ENCODE measurements around the gene CAPG.

GRCh38 chr2:79001231-79001642 is 24.3 kb upstream of the REG3G start:
- PRO-cap = no peak
- RAMPAGE, long total RNA, 2 experiments = no peak in any of the 2 experiments

DNA sequence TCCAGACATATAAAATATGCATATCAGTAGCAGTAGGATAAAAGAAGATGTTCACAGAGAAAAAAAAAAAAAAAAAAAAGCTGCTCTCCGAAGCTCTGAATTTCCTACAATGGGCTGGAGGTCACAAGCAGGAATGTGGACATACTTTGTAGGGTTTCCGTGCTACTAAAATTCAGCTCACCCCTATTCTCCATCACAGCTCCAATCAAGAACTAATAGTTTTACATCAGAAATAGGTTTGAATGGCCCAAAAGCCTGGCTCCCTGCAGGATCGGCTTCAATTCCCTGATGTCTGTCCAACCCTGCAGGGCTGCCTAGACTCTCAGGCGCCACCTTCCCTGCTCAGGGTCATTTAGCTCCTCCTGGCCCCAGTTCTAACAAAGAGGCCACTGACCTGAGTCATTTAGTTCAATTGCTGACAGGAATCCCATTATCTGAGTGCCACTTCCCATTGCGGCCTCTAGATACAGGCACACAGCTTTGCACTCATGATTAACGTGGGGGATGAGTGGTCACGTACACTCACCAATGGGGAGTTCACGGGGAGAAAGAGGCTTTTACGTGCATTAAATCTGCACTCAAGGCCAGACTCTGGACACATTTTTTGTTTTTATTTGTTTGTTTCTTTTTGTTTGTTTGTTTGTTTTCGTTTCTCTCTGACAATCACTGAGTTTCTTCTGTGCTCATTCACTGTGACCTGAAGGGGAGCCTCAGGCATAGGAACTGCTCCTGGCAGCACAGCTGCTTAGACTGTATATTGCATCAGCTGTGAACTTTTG is 119.1 kb upstream of the CTNNA2 start:
- PRO-cap = no peak
- RAMPAGE, long total RNA, 2 experiments = no peak in any of the 2 experiments

DNA sequence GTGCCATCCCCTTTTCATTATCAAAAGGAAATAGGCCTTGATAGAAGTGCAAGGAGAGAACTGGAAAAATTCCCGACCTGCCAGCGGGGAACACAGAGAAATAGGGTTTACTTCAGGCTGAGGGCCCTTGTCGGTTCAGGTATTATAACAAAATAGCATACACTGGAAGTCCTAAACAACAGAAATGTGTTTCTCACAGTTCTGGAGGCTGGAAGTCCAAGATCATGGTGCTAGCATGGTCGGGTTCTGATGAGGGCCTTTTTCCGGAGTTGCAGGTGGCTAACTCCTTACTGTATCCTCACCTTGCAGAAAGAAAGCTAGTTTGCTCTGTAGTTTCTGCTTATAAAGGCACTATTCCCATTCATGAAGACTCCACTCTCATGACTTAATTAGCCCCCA is 215.7 kb upstream of the LRRTM1 start:
- PRO-cap = no peak
- RAMPAGE, long total RNA, 2 experiments = no peak in any of the 2 experiments

DNA sequence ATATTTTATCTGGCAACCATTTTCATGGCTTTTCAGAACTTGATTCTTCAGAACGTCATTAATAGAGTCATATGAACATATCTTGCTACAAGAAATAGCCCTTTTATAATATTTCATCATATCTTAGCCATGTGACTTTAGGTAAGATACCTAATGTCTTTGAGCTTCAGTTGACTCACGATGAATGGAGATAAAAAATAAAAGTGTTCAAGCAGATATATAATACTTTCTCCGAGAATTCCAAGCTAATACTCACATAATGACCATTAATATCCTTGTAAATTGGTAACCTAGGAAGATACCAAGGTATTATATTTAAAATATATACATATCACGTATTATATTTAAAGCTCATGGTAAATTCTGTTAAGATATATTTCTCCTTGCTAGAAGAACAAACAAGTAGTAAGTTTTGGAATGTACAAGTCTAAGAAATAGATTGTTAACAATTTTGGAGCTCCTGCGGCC is 908.2 kb upstream of the LRRTM1 start:
- PRO-cap = no peak
- RAMPAGE, long total RNA, 2 experiments = no peak in any of the 2 experiments

DNA sequence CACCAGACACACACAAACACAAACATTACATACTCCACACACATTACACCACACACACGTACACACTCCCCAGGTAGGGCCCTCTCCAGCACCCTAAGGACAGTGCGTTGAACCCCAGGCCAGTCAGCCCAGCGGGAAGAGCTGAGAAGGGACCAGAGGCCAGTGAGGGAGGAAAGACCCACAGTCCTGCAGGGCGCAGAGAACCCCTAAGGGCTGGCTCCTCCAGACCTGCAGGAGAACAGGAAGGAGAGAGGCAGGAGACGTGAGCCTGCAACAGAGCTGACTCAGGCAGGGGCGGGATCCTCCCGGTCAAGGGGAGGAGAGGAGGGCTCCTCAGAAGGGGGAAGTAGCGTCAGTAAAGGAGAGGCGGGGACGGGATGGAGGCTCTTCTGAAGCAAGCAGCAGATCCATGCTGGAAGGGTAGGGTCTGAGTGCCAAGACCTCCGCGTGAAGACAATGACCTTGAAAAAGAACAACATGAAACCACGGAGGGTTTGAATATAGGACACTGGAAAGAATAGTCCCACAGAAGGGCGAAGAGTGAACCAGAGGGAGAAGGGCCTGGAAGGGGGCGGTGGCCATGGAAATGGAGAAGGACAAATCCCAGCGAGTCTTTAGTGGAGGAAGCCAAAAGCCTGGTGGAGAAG is 50.8 kb downstream of the TRABD2A start:
- PRO-cap = bidirectional peak, plus-strand start at position 363 of the sequence, minus-strand start at position 233 of the sequence
- RAMPAGE, long total RNA, 2 experiments = no peak in any of the 2 experiments

DNA sequence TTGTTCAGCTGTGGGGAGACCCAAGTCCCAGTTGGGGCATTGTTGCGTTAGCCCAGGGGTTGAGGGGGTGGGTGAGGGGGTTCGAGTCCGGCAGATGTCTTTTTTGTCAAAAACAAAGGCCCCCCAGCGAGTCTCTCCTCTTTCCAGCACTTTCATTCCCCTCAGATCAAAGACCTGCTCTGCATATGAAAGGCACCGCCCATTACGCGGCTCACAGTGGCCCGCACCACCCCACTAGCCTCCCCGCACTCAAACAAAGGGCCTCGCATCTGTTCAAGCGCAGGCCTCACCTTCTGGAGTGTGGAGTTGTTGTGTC is 25.2 kb downstream of the TRABD2A start:
- PRO-cap = no peak
- RAMPAGE, long total RNA, 2 experiments = no peak in any of the 2 experiments

DNA sequence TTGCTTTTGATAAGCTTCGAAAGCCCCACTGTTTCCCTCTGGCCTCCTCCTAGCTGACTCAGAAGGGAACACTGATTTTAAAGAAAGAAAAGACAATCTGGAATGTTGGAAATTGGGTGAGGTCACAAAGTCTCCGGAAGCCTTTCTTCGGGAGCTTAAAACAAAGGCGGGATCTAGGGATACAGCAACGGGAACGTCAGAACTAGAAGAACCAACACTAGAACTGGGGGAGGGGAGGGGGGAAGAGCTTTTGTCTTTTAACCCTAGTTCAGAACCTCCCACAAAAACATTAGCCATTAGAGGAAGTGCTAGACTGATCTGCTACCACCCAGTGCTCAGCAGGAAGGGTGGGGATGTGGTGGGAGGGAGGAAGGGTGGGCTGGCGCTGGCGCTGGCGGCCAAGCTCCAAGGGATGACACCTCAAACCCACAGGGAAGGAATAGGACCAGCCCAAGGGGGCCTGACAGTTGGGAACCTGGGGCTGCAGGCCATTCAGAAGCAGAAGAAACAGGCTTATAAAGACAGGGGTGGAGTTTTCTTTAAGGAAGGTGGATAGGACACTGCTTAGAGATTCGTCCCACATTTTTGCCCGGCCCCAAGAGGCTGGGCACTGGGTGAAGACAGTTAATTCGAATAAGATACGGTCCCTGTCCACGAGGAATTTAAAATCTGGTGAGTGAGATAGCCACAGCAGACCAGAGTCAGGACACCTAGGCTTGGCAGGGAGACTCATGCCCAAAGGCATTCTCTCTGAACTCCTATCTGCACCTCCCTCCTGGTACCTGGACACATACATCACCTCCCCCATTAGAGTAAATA is 1.7 kb downstream of the TMSB10 start:
- PRO-cap = bidirectional peak, plus-strand start at position 289 of the sequence, minus-strand start at position 60 of the sequence
- RAMPAGE, long total RNA, 2 experiments = start-site peak on the minus strand in 1 of 2 experiments, centred at position 61 of the sequence, 18 reads per replicate

GRCh38 chr2:84919821-84920750 is 14.6 kb downstream of the TMSB10 start:
- PRO-cap = bidirectional peak, plus-strand start at chr2:84920161, minus-strand start at chr2:84919987; bidirectional peak, plus-strand start at chr2:84920368, minus-strand start at chr2:84920295
- RAMPAGE, long total RNA, 2 experiments = no peak in any of the 2 experiments

GRCh38 chr2:84972460-84972785 is 1.5 kb downstream of the KCMF1 start:
- PRO-cap = no peak
- RAMPAGE, long total RNA, 2 experiments = no peak in any of the 2 experiments

DNA sequence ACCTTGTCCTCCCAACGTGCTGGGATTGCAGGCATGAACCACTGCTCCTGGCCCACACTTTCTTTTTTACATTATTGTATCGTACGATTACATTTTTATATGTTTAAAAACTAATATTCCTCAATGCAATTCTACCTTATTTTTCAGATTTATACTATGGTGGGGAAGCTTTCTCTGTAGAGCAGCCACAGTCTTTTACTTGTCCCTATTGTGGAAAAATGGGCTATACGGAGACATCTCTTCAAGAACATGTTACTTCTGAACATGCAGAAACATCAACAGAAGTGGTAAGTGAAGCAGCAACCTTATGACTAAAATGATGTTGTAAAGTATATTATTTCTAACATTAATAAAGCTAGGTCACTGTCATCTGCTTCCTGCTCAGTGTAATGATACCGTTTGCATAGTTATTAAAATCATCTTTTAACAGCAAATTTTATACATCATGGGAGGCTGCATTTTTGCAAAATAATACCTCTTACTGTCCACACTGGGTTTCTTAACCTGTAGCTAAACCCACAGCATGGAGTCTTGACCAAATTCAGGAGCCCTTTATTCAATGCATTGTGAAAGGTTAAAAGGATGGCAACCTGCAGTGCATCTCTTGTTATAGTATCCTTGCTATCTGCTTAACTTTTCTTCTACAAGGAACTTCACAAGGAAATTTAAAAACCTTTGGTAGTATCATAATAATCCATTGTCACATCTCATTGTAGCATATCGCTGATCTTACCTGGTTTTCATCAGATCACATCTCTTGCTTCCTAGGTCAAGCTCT is 64.1 kb downstream of the KCMF1 start:
- PRO-cap = no peak
- RAMPAGE, long total RNA, 2 experiments = no peak in any of the 2 experiments

GRCh38 chr2:85049287-85049895 is 78.4 kb downstream of the KCMF1 start:
- PRO-cap = no peak
- RAMPAGE, long total RNA, 2 experiments = no peak in any of the 2 experiments

DNA sequence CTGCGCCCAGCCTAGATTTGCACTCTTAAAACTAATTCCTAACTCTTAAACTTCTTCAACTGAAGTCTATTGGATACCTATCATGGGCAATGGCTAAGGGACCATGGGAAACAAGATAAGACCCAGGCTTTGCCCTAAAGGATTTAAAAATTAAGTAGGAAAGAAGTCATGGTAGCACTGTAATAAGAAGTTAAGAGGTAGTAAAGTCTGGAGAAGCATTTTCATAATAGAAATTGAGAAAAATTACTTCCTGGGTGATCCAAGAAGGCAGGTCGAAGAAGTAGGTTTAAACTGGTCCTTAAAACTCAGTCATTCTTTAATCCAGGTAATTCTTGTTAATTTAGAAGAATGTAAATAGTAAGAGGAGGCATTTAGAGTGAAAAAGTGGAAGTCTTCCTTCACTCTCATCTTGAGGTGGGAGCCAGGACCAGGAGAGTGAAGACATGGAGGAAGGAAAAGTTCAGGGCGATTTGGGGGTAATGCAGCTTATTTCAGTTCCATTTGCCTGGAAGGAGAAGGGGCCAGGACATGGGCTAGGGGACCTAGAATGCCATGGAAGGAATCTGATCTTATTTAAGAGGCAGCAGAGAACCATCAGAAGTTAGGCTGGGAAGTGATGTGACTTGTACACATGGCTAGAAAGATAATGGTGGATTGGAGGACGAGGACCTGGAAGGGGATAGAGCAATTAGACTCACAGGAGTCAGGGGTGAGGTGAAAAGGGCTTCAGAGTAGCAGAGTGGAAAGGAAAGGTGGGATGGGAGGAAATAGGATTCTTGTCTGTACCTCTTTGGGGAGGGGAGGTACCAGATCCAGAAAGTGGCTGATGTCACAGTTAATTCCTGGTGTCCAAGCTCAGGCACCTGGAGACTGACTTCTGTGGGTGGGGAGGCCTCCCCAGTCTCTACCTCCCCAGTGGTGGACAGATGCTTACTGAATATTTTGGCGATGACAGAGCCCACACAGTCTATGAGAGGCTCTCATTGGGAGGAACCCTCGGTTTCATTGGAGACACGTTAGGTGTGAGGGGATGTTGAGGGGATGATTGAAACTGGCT is 6.4 kb downstream of the TCF7L1 start:
- PRO-cap = no peak
- RAMPAGE, long total RNA, 2 experiments = no peak in any of the 2 experiments

GRCh38 chr2:85231825-85232430 is 95.9 kb downstream of the TGOLN2 start:
- PRO-cap = no peak
- RAMPAGE, long total RNA, 2 experiments = no peak in any of the 2 experiments

DNA sequence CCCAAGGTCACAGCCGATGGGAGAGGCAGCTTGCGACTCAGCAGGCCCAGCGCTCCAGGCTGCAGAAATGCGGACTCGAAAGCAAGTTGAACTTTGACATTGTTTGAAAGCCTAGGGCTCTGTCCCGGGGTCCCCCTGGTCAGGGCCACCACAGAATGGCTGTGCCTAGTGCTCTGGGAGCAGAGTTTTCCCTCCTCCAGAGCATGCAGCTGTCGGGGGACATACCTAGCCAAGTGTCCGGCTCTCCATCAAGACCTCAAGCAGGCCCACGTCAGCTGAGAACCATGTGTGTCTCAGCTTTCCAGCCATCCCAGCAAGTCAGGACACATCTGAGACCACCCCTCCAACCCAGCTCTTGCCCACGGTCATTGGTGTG is 53.6 kb downstream of the TGOLN2 start:
- PRO-cap = unidirectional peak, minus-strand start at position 133 of the sequence
- RAMPAGE, long total RNA, 2 experiments = no peak in any of the 2 experiments

- PRO-cap = no peak
- RAMPAGE, long total RNA, 2 experiments = no peak in any of the 2 experiments
Observed at GRCh38 chr2:85306110-85306743, 21.6 kb downstream of the TGOLN2 start.

DNA sequence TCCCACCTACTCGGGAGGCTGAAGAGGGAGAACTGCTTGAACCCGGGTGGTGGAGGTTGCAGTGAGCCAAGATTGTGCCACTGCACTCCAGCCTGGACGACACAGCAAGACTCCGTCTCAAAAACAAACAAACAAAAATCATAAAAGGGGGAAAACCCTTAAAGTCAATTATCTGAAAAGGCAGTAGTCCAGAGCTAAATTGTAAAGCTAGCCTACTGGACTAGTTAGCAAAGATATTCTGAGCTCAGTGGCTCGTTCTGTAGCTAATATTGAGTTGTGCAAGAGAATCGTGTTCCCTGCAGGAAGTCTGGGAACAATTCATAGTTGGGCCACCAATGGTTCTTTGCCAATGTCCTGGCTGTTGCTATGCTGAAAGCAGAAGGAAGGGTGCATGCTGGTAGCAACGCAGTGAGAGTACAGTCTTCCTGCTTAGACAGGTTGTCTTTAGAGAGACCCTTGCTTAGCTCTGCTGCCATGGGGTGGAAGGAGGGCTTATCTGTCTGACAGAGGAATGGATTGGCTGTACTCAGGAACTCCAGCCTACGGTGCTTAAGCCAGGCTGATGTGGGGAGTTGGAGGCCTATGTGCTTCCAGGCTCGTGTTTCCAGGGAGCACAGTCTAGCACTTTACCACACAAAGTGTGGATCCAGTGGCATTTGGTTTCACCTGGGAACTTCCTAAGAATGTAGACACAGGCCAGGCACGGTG is 4.2 kb downstream of the TGOLN2 start:
- PRO-cap = no peak
- RAMPAGE, long total RNA, 2 experiments = no peak in any of the 2 experiments

DNA sequence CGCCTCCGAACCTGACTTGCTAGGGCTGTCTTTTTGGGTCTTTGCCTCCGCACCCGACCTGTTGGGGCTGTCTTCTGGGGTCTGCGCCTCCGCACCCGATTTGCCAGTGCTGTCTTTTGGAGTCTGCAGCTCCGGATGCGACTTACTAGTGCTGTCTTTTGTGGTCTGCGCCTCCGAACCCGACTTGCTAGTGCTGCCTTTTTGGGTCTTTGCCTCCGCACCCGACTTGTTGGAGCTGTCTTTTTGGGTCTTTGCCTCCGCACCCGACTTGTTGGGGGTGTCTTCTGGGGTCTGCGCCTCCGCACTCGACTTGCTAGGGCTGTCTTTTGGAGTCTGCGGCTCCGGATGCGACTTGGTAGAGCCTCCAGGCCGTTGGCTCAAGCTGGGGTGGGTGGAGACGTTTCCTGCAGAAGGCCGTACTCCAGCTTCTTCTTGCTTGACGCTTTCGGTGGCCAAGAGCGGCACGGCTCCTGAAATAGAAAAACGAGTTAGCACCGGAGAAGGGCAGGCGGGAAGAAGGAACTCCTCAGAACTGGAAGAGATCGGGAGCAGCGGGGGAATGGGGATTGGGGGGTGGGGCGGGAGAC is 480 bp downstream of the TGOLN2 start:
- PRO-cap = no peak
- RAMPAGE, long total RNA, 2 experiments = no peak in any of the 2 experiments

DNA sequence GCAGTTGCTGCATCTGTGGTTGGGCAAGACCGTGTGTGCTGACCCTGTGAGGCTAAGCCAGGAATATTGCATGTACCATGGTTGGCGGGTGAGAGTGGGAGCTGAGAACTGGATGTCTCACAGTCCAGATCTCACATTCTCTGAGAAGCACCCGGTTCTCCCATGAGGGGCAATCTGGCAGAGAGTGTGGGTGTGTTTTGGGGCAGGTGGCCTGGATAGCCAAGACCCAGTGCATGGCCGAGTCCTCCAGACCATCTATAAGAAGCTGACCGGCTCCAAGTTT is 16.6 kb downstream of the ELMOD3 start:
- PRO-cap = no peak
- RAMPAGE, long total RNA, 2 experiments = no peak in any of the 2 experiments

DNA sequence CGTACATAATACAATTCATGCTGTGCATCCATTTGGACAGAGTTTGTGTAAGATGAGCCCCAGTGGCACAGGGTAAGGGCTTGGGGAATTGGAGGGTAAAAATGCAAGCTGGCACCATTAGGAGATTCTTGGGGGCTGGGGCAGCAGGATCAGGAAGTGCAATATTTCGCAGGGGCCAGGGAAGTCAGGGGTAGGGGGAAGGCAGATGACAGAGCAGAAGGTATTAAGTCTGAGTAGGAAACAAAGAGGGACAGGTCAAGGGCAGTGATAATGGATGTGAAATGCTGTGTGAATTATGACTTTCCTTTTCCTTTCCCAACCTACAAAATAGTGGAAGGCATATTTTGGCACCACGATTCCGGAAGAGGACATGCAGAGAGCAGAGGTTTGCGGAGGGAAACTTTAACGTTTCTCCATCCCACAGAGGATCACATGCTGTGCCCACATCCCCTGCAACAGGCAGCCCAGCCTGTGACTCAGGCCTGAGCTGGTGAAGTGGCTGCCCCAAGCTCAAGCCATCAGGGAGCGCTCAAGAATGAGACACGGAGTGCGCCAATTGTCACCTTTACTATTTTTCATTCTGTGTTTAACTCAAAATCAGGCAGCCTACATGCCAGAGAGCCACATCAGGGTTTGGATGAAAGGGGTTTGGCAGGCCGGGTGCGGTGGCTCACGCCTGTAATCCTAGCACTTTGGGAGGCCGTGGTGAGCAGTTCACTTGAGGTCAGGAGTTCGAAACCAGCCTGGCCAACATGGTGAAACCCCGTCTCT is 4.6 kb downstream of the CAPG start:
- PRO-cap = no peak
- RAMPAGE, long total RNA, 2 experiments = no peak in any of the 2 experiments

GRCh38 chr2:85410165-85410898 is at the start of gene CAPG:
Gene CAPG, minus strand, starts transcription at chr2:85410366.
- PRO-cap = unidirectional peak, minus-strand start at chr2:85410365
- RAMPAGE, long total RNA, 2 experiments = start-site peak on the minus strand in 2 of 2 experiments, at chr2:85410336-85410368 at its widest, 9 to 73 reads per replicate